Thyroid gland (tissue), 7 donors: ENCODE data around the gene PPP2R2D.

DNA sequence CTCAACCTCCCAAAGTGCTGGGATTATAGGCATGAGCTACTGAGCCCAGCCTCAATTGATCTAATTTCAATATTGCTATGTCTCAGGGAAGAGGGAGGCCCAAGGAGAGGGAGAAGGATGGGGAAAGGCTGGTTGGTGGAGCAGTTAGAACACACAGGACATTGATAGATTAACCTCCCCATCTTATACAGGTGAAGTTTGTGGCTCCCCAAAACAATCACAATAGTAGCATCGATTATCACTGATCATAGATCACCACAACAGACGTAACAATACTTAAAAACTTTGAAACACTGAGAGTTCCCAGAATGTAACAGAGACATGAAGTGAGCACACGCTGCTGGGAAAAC is 42.1 kb downstream of the TCERG1L start:
- PRO-cap, 2 experiments, result no peak in any of the 2 experiments
- RAMPAGE, long total RNA, 5 experiments, result no peak in any of the 5 experiments

DNA sequence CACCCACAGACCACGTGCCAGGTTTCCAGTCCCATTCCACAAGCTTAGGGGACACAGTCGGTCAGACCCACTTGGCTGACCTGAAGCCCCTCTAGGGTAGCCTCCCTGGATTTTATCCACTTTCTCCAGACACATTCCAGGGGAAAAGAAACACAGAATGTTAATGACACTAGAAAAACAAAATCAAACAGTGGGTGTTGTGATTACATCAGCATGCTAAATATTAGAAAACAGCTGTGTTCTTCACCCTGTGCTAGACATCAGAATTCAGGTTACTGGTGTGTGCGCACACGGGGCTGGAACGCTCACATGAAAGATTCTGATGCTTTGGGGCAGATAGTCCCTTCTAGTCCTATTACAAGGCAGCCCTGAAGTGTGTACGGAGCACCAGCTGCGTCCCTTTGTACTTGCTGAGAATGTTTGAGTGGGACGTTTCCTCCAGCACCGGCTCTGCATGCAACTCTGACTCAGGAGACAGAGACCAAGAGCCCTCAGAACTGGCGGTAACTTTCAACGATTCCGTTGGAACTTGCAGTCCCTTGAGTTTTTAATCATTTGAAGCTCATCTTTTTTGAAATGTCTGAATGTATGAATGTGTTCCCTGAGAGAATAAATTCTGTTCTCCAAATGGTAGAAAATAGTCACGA is 75.4 kb upstream of the PPP2R2D start:
- PRO-cap, 2 experiments, result no peak in any of the 2 experiments
- RAMPAGE, long total RNA, 5 experiments, result no peak in any of the 5 experiments

GRCh38 chr10:131900737-131901357 is at the start of gene PPP2R2D:
PPP2R2D (plus strand) TSS chr10:131901008.
- PRO-cap, 2 experiments, result peak in 2 of 2 experiments; most common plus-strand start chr10:131901006 (in 1); most common minus-strand start chr10:131900870 (in 1)
- RAMPAGE, long total RNA, 5 experiments, result no peak in any of the 5 experiments

DNA sequence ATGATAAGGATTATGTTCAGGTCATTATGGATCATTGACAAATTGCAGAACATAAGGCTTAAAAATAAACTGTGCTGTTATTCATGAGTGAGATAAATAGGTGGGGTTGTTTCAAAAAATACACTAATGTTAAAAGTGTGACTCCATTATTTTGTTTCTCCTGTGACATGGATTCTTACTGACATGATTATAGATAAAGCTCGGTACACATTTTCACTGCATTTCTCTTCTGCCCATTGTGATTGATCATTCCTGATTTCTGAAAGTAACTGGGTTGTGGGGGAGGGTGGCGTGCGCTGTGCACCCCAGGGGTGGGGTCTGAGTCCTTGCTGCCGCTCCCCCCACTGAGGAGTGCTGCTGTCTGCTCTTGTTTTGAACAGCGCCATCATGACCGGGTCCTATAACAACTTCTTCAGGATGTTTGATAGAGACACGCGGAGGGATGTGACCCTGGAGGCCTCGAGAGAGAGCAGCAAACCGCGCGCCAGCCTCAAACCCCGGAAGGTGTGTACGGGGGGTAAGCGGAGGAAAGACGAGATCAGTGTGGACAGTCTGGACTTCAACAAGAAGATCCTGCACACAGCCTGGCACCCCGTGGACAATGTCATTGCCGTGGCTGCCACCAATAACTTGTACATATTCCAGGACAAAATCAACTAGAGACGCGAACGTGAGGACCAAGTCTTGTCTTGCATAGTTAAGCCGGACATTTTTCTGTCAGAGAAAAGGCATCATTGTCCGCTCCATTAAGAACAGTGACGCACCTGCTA is 26.2 kb downstream of the BNIP3 start:
- PRO-cap, 2 experiments, result no peak in any of the 2 experiments
- RAMPAGE, long total RNA, 5 experiments, result no peak in any of the 5 experiments

DNA sequence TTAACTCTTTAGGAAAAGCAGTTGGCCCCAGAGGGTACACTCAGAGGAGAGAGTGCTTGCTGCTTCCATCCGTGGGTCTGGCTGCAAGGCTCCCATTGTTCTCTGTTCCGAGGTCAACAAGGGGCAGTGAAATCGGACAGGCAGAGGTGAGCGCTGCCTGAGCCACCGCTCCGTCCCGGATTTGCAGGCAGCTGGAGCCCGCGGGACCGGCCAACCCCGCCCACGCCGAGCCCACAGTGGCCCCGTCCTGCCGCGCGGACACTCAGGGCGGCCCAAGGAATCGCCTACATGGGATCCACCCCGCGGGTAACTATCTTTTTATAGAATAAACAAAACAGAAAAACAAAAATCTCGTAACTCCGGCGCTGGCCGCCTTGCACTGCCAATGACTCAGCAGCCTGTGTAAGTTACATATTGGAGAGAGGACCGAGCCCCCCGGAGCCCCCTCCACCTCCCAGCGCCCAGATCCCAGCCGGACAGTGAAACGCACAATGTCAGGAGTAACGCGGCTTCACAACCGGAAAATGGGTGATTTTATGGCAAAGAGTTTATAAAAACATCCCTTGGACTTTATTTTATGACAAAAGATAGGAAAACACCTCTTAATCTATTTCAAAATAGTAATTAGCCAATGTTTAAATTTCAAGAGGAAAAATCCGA is 1.8 kb downstream of the BNIP3 start:
- PRO-cap, 2 experiments, result no peak in any of the 2 experiments
- RAMPAGE, long total RNA, 5 experiments, result no peak in any of the 5 experiments

GRCh38 chr10:132035875-132036868 is 29.6 kb upstream of the JAKMIP3 start:
- PRO-cap, 2 experiments, result no peak in any of the 2 experiments
- RAMPAGE, long total RNA, 5 experiments, result no peak in any of the 5 experiments

- PRO-cap, 2 experiments, result peak in 2 of 2 experiments; most common plus-strand start chr10:132308181 (in 1)
- RAMPAGE, long total RNA, 5 experiments, result no peak in any of the 5 experiments
These were observed 726 bp upstream of the STK32C start for GRCh38 chr10:132308025-132309327.

- PRO-cap, 2 experiments, result no peak in any of the 2 experiments
- RAMPAGE, long total RNA, 5 experiments, result no peak in any of the 5 experiments
These were observed 7.9 kb upstream of the PWWP2B start for GRCh38 chr10:132388700-132389934.

DNA sequence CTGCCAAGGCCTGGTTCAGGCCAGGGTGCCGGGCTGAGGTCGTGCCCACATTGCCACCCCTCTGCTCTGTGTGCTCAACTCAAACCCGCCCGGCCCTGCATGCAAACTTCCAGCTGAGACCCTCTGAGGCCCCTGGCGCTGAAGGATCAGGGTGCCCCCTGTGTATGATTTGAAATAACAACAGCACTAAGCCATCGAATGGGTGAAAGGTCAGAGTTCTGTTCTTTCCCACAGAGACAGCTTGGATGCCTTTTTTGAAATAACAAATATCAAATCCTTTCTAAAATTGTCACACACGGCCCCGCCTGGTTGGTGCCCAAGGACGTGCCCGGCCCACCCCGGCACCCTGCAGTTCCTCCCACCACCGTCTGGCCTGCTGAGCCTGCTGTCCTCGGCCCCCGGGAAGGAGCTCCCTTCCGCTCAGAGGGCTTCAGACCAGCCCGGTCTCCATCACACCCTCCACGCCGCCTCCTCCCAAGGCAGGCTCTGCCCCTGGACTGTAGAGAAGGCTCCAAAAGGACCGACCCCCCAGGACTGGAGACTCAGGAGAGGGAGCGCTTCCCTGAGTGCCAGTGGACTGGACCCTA is 69.4 kb downstream of the PWWP2B start:
- PRO-cap, 2 experiments, result no peak in any of the 2 experiments
- RAMPAGE, long total RNA, 5 experiments, result no peak in any of the 5 experiments

DNA sequence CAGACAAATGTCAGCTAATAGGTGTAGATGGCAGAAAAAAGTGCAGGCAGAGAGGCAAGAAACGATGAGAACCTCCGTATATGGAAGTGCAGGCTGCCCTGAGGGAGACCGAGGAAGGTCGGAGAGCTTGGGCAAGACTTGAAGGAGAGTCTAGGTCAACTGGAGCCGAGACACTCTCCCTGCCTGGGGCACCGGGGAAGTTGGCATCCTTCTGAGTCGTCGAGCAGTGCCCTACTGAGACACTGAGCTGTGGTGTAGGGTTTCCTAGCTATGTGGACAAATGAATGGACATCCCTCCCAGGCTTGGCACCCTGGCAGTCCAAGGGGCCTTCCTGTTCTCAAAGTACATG is 57.3 kb upstream of the INPP5A start:
- PRO-cap, 2 experiments, result no peak in any of the 2 experiments
- RAMPAGE, long total RNA, 5 experiments, result no peak in any of the 5 experiments

DNA sequence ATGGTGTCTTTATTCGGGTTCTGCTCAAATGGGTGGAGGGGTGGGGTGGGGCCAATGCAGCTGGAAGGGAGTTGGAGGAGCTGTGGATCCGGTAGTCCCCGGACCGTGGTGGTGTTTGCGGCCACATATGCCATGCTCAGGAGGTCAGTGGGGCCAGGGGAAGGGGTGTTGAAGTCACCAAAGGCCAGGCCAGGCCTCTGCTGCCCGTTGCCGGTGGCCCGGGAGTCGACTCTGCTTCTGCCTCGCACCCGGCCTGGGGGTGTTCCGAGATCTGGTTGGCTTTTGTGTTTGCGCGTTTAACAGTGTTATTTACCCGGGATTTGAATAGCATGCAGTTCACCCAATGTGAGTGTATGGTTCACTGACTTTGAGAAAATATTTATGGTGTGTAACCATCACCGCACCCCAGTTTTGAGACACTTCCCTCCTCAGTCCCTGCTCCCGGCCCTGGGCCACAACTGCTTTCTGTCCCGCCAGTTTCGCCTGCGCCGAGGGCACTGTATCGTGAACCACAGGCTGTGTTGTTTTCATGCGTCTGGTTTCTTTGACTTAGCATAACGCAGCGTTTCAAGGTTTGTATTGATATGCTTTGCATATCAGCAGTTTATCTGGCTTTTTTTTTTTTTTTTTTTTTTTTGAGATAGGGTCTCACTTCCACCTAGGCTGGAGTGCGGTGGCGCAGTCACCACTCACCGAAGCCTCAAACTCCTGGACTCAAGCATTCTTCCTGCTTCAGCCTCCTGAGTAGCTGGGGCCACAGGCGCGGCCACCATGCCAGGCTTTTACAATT is 10.8 kb downstream of the INPP5A start:
- PRO-cap, 2 experiments, result no peak in any of the 2 experiments
- RAMPAGE, long total RNA, 5 experiments, result no peak in any of the 5 experiments

DNA sequence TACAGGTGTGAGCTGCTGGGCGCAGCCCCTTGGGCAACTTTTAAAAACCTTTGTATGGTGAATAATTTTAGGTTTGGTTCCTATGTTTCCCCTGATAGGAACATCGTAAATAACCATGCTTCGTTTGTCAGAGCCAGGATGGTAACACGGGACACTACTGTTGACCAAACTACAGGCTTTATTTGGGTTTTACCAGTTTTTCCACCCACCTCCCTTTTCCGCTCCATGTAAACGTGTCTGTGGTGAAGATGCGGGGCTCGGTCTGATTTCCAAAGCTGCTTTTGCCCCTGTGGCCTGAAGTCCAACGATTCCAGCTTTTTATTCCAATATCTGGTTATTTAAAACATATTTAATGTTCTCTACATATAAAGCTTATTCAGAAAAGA is 29.8 kb downstream of the INPP5A start:
- PRO-cap, 2 experiments, result no peak in any of the 2 experiments
- RAMPAGE, long total RNA, 5 experiments, result no peak in any of the 5 experiments

DNA sequence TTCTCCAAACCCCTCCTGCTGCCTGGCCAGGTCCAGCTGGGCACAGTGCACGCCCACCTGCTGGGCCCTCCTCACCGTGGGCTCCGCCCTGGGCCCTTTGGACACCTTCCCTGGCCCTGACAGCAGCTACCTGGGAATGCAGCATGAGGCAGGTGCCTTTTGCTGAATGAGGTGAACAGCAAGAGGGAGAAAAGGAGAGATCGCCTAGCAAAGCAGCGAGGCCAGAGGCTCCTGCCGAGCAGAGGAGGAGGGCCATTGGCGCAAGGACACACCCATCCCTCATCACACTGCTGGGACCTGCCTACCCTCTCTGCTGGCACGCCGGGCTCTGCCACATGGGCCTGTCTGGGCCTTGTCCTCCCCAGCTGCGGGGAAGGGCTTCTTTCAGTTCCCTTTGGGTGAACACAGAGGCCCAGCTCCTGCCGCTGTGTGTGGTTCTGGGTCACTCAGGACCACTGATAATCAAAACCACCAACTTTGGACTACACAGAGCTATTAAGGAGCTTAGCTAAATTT is 33.5 kb downstream of the INPP5A start:
- PRO-cap, 2 experiments, result no peak in any of the 2 experiments
- RAMPAGE, long total RNA, 5 experiments, result no peak in any of the 5 experiments

DNA sequence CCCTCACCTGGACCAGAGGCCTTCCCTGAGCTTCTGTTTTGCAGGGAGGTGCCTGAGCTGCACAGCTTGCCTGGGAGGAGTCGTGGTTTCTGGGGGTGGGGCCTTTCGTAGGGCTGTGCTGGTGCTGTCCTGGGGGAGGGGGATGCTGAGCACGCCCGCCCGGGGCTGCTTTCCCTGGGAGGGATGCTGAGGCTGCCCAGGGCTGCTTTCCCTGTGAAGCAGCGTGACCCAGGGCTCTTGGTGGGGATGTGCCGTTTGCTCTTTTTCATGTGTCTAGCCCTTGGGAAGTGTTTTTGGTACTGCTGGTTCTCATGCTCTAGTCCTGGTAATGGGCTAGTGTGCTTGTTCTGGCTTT is 34.7 kb downstream of the INPP5A start:
- PRO-cap, 2 experiments, result no peak in any of the 2 experiments
- RAMPAGE, long total RNA, 5 experiments, result no peak in any of the 5 experiments

GRCh38 chr10:132599264-132599754 is 61.7 kb downstream of the INPP5A start:
- PRO-cap, 2 experiments, result no peak in any of the 2 experiments
- RAMPAGE, long total RNA, 5 experiments, result no peak in any of the 5 experiments

DNA sequence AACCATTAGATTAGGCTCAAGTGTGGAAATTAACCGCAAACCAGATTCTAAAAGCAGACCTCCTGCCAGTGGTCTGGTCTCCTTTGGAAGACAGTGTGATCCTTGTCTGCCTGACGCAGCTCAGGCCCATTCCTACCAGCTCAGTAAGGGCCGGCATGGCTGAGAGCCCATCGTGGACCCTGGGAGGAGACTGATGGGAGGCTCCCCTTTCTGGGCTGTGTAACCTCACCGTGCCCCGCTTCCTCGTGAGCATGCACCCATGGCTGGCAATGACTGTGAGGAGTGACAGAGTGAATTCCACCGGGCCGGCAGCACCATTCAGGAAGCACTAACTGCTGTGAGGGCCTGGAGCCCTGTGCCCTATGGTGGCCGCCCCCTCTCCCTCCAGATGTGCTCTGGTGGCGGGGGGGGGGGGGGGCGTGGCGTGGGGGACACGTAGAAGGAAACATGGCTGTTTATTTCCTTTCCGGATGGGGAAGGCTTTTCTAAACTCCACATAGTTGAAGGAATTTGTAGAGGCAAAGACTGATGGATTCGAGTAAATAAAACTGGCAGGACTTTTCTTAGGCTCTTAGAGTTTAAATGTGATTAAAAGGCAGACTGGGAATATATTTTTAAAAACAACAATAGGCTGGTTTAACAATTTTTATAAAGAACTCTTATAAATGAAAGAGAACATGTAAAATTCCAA is 90.6 kb downstream of the INPP5A start:
- PRO-cap, 2 experiments, result no peak in any of the 2 experiments
- RAMPAGE, long total RNA, 5 experiments, result no peak in any of the 5 experiments

- PRO-cap, 2 experiments, result no peak in any of the 2 experiments
- RAMPAGE, long total RNA, 5 experiments, result no peak in any of the 5 experiments
These were observed 80.8 kb downstream of the NKX6-2 start for GRCh38 chr10:132704974-132705698.

DNA sequence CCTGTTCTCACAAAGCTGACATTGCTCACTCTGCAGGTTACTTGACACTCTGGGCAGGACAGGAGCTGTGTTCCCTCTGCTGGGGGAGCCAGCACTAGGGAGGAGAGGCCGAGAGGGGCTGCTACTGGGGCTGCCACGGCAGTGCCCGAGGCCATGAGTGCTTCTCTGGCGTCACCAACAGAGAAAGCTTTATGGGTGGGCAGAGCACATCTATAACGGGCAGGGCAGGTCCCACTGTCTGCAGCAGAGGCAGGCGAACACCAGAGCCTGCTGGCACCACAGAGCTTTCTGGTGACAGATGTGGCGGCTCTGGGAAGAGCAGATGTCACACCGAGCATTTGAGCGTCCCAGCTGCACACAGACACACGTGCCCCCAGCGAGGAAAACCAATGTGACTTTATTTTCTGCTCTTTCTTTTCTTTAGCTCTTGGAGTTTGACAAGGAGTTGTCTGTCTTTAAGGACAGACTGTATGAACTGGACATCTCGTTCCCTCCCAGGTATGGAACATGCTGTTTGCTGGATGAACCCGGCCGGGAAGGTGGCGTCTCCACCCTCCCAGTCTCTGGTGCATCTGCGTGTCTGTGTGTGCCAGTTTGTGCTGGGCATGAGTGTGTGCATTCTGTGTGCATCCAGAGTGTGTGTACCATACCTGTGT is 20.5 kb downstream of the NKX6-2 start:
- PRO-cap, 2 experiments, result no peak in any of the 2 experiments
- RAMPAGE, long total RNA, 5 experiments, result no peak in any of the 5 experiments

GRCh38 chr10:132984990-132985460 is 42.7 kb upstream of the CFAP46 start:
- PRO-cap, 2 experiments, result no peak in any of the 2 experiments
- RAMPAGE, long total RNA, 5 experiments, result no peak in any of the 5 experiments

GRCh38 chr10:132992784-132993183 is 50.4 kb upstream of the CFAP46 start:
- PRO-cap, 2 experiments, result peak in 1 of 2 experiments; most common minus-strand start chr10:132993081 (in 1)
- RAMPAGE, long total RNA, 5 experiments, result no peak in any of the 5 experiments